ENCODE measurements around a stretch of chr15.

DNA sequence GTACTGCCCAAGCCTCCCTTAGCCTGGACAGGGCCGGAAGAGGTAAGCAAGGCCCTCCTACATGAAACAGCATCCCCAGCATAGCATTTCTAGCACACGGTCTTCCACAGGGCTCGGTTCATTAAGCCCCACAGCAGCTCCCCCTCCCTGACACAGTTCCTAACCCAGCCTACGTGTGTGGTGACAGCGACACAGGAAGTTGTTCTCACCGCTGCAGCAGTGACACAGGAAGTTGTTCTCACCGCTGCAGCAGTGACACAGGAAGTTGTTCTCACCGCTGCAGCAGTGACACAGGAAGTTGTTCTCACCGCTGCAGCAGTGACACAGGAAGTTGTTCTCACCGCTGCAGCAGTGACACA lies 38.9 kb upstream of the SNRPA1 start:
- PRO-cap, result no peak

GRCh38 chr15:101348695-101349421 lies 53.8 kb upstream of the SNRPA1 start:
- PRO-cap, result no peak

DNA sequence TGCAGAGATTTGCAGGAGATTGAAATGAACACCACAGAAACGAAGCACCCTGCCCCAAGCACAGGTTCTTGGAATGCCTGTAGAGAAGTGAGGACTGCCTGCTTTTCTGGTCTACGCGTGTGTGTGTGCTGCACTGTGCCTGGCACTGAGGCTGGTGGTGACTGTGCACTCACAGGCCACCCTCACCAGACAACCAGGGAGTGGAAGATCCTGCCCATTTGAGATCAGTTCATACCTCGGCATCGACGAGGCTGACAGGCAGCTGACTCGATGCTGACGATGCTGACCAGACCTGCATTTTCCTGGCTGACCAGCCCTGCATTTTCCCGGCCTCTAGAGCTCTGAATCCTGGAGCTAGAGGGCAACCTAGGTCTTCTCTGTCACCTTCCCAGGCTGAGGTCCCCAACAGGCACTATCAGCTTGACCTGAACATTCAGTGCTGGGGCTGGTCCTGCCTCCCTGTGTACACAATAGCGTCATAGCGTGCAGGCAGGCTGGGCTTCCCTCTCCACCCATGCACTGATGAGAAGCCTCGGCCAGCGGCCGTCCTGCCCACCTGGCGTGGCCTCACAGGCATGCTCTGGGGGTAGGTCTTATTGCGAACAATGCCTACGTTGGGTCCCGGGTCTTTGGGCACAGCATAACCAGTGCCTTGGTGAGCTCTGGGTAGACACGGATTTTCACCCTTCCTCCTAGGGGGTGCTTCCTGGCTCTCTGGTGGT lies 62.2 kb upstream of the SNRPA1 start:
- PRO-cap, result no peak

- PRO-cap, result no peak
These were observed 30.2 kb downstream of the PCSK6 start for GRCh38 chr15:101459142-101459859.

- PRO-cap, result no peak
These were observed 6.8 kb downstream of the PCSK6 start for GRCh38 chr15:101482191-101483600.

DNA sequence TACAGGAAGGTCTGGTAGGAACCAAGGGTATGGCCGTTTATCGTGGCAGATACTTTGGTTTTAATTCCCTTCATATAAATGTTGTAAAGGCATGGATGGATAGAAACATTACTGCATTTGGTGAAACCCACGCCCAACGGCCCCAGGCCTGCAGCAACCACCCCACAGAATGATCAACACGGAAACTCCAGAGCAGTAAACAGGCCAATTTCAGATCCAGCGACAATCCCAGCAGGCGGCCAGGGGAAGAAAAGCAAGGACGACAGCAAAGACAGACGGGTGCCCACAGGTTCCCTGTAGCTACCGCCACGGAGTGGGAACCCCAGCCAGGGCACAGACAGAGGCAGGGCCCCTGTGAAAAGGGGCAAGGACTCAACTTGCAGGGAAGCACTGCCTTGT lies 32.6 kb upstream of the PCSK6 start:
- PRO-cap, result no peak

GRCh38 chr15:101530005-101530688 lies 40.6 kb upstream of the PCSK6 start:
- PRO-cap, result no peak

GRCh38 chr15:101664175-101664935 lies 12.2 kb upstream of the TM2D3 start:
- PRO-cap, result no peak

All from osteocyte (in vitro differentiated cells).